Measurements from ENCODE around the genes EFCAB13 and TBKBP1.

- PRO-cap, 6 experiments = no peak in any of the 6 experiments
- RAMPAGE, long total RNA, 2 experiments = no peak in any of the 2 experiments
- RRBS = no CpG with 5 or more reads among the region's 19 CpGs
Observed at GRCh38 chr17:47068419-47069241, 89.6 kb upstream of the RPRML start.

- PRO-cap, 6 experiments = no peak in any of the 6 experiments
- RAMPAGE, long total RNA, 2 experiments = no peak in any of the 2 experiments
- RRBS = 97% methylated on average over 2 of the region's 13 CpGs
Observed at GRCh38 chr17:47158715-47159297, 30.3 kb downstream of the CDC27 start.

DNA sequence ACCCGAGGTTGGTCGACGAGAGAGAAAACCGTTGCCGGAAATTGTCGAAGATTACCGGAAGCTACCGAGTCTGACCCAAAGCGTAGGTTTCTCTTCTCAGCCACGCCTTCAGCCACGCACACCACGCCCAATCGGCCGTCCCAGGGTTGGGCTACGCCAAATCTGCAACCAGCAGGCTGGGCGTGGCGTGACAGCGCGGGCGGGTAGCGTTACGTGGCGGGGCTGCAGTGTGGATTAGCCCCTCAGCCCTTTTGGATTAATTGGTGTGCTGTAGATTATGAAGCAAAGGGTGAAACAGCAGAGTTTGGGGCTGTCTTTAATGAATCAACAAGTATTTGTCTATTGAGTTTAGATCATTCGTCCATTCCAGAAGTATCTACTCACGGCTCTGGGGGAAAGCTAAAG, 297 bp upstream of the CDC27 start:
- PRO-cap, 6 experiments = peak in 6 of 6 experiments; most common plus-strand start position 171 of the sequence (in 2)
- RAMPAGE, long total RNA, 2 experiments = no peak in any of the 2 experiments
- RRBS = no CpG with 5 or more reads among the region's 25 CpGs

DNA sequence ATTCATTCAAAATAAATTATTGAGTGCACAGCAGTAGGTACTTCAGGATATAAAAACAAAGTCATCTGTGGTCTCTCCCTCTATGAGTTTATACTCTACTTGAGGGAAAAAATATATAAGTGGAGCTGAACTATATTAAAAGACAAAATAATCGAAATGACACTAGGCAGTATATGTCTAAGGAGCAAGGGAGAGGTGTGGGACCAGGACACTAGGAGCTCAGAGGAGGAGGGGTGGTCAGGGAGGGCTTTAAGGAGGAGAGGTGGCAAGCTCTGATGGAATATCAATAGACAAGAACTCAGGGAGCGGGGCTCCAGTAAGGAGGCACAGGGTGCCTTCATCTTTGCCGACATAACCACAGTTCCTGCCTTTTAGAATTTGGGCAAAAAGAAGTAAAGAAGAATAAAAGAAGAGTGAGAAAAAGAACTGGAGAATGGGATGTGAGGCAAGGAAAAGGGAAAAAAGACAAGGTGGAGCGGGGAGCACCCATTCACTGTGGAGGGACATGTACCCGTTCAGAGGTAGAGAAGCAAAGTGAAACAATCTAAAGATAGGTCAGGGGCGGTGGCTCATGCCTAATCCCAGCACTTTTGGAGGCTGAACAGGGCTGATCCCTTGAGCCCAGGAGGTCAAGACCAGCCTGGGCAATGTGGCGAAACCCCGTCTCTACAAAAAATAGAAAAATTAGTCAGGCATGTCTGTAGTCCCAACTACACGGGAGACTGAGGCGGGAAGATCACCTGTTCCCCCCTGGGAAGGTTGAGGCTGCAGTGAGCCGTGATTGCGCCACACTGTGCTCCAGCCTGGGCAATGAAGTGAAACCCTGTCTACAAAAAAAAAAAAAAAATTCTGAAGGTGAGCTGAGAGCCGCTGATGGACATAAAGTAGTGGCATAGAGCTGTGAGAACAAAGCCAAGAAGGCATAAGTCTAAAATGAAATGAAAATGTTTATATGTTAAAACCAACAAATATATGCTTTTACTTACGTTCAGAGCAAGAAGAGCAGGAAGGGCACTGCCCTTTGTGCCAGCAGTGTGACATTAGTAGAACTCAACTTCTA, 21.6 kb downstream of the MYL4 start:
- PRO-cap, 6 experiments = no peak in any of the 6 experiments
- RAMPAGE, long total RNA, 2 experiments = no peak in any of the 2 experiments
- RRBS = no CpG with 5 or more reads among the region's 14 CpGs

DNA sequence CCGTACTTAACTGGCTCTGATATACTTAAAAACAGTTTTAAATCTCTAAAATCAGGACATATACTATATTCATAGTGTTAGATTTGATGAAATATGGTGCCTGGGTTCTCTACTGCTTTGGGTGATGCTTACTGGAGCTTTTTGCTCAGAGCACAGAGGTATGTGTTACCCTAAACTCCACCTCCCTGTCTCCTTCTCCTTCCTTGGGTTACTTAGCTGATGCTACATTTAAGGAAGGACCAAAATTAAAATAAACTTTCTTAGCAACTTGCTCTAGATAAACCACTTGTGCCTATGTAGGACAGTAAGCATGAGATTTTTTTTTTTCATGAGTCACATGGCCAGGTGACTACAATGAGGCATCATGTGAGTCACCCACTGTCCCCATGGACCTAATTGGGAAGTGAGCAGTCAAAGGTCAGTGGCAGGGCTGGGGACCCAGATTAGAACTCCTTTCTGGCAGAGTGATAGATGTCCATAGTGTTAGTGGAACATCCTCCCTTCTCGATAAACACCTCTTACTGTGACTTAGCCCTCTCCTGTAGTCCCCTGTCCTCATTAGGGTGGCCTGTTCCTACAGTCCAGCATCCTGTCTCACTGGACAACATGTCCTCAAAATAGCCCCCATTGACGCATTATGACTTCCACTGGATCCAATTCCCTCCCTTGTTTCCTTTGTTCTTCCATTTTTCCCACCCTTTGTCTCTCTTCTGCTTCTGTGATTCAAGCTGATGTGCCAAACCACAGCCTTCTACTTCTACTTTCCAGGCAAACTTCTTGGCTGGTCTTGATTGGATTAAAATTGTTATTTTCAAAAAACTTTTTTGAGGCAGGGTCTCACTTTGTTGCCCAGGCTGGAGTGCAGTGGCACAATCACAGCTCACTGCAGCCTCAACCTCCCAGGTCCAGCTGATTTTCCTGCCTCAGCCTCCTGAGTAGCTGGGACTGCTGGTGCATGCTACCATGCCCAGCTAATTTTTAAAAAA, 12.4 kb downstream of the ITGB3 start:
- PRO-cap, 6 experiments = no peak in any of the 6 experiments
- RAMPAGE, long total RNA, 2 experiments = no peak in any of the 2 experiments
- RRBS = no CpG with 5 or more reads among the region's 3 CpGs

DNA sequence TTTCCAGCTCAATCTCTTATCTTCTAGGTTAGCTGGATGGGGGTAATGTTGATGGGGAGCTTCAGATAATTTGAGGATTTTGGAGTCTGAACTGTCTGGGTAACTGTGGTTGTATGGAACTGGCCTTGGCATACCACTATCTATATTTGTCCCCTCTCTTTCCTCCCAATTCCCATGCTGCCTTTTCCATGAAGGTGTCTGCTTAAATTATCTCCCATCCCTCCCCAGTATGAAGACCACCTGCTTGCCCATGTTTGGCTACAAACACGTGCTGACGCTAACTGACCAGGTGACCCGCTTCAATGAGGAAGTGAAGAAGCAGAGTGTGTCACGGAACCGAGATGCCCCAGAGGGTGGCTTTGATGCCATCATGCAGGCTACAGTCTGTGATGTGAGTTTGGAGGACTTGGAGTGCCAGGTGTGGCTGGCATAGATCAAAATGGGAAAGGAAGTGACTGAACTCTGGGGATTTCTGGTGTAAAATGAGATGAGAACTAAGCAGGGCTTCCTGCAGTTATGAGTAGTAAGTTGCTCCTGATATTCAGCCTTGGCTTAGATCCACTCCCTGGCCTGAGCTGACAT, 32.5 kb downstream of the ITGB3 start:
- PRO-cap, 6 experiments = no peak in any of the 6 experiments
- RAMPAGE, long total RNA, 2 experiments = no peak in any of the 2 experiments
- RRBS = no CpG with 5 or more reads among the region's 5 CpGs

- PRO-cap, 6 experiments = peak in 1 of 6 experiments; most common plus-strand start chr17:47294545 (in 1); most common minus-strand start chr17:47294392 (in 1)
- RAMPAGE, long total RNA, 2 experiments = no peak in any of the 2 experiments
- RRBS = no CpG with 5 or more reads among the region's 5 CpGs
Observed at GRCh38 chr17:47294211-47294722, 29.5 kb upstream of the EFCAB13 start.

- PRO-cap, 6 experiments = peak in 6 of 6 experiments; most common plus-strand start chr17:47323992 (in 6); most common minus-strand start chr17:47323697 (in 6)
- RAMPAGE, long total RNA, 2 experiments = no peak in any of the 2 experiments
- RRBS = 2% methylated on average over 26 of the region's 64 CpGs
Observed at GRCh38 chr17:47323514-47324121, at the start of gene EFCAB13. TSS of gene EFCAB13 (plus strand) at chr17:47323955.

GRCh38 chr17:47423190-47424331, 99.8 kb downstream of the EFCAB13 start:
- PRO-cap, 6 experiments = no peak in any of the 6 experiments
- RAMPAGE, long total RNA, 2 experiments = no peak in any of the 2 experiments
- RRBS = 4% methylated on average over 27 of the region's 118 CpGs

DNA sequence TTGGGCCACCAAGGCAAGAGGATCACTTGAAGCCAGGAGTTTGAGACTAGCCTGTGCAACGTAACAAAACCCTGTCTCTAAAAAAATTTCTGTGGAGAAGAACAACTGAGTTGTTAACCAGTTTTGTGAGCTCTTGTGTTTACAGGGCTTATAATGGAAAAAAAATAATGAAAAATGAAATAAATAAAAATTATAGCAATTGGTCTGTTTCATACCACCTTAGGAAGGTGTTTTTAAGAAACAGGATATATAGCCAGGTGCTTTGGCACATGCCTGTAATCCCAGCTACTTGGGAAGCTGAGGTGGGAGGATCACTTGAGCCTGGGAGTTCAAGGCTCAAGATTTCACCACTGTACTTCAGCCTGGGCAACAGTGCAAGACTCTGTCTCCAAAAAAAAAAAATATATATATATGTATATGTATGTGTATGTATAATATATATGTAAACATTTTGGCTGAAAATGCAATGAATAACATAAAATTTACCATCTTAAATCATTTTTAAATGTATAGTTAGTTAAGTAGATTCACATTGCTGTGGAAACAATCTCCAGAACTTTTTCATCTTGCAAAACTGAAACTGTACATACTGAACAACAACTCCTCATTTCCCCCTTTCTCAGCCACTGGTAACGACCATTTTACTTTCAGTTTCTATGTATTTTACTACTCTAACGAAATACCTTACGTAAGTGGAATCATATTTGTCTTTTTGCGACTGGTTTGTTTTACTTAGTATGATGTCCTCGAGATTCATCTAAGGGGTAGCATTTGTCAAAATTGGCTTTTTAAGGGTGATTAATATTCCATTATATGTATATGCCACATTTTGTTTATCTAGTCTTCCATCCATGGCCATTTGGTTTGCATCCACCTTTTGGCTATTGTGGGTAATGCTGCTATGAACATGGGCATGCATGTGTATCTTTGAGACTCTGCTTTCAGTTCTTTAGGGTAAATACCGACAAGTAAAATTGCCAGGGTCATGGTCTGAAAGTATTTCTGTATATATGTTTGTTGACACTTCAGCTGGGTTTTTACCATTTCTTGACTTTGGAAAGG, 10.1 kb downstream of the KPNB1 start:
- PRO-cap, 6 experiments = no peak in any of the 6 experiments
- RAMPAGE, long total RNA, 2 experiments = no peak in any of the 2 experiments
- RRBS = no CpG with 5 or more reads among the region's 7 CpGs

GRCh38 chr17:47679948-47680235, 14.1 kb upstream of the TBKBP1 start:
- PRO-cap, 6 experiments = no peak in any of the 6 experiments
- RAMPAGE, long total RNA, 2 experiments = no peak in any of the 2 experiments
- RRBS = no CpG with 5 or more reads among the region's 5 CpGs

DNA sequence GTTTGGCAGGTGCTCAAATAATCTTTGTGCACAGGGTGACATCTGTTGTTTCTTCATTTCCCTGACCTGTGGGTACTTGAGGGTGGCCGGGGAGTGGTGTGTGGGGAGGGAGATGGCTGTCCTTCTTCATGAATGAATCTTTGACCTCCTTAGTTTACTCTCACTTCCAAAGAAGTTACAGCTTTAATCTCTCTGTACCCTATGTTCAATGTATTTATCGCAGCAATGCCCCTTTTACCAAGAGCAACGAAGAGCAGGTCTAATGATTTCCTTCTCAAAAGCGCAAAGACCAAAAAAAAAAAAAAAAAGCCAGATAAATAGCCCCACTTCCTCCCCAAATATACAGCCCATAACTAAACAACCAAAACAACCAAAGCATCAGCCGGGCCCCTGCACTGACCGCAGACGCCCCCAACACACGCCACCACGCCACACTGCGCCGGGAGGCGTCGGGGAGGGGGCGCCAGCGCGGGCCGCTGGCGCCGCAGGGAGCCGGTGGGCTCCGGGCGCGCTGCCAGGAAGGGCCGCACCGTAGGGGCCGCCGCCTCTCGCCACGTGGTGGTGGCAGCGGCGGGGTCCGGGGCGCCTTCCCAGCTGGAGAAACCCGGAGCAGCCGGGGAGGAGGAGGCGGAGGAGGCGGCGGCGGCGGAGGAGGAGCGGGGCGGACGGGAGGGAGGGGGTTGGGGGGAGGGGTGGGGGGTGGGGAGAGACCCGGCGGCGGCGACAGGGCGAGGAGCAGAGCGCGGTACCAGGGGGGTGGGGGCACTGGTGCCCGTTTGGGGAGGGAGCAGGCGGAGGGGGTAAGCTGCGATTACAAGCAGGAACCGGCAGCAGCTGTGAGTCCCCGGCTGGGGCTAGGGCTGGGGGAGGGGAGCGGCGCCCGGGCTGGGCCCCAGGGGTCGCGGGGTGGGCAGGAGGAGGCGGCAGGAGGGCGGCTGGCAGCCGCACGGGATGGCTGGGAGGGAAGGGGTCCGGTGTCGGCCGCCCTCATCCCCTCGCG, at the start of gene TBKBP1:
Gene TBKBP1 (plus strand): TSS at position 803 of the 1,000 bp plus-strand sequence.
- PRO-cap, 6 experiments = peak in 6 of 6 experiments; most common plus-strand start position 706 of the sequence (in 6); most common minus-strand start position 644 of the sequence (in 2)
- RAMPAGE, long total RNA, 2 experiments = no peak in any of the 2 experiments
- RRBS = 1% methylated on average over 46 of the region's 69 CpGs

- PRO-cap, 6 experiments = no peak in any of the 6 experiments
- RAMPAGE, long total RNA, 2 experiments = no peak in any of the 2 experiments
- RRBS = no CpG with 5 or more reads among the region's 4 CpGs
Observed at GRCh38 chr17:47707111-47707931, 13.4 kb downstream of the TBKBP1 start.

GRCh38 chr17:47829804-47830018, 1.6 kb downstream of the MRPL10 start:
- PRO-cap, 6 experiments = no peak in any of the 6 experiments
- RAMPAGE, long total RNA, 2 experiments = no peak in any of the 2 experiments
- RRBS = no CpG with 5 or more reads among the region's 3 CpGs

GRCh38 chr17:47841718-47842391, 782 bp upstream of the SCRN2 start:
- PRO-cap, 6 experiments = no peak in any of the 6 experiments
- RAMPAGE, long total RNA, 2 experiments = no peak in any of the 2 experiments
- RRBS = no CpG with 5 or more reads among the region's 9 CpGs

GRCh38 chr17:47855402-47856126, 4.6 kb upstream of the SP6 start:
- PRO-cap, 6 experiments = no peak in any of the 6 experiments
- RAMPAGE, long total RNA, 2 experiments = no peak in any of the 2 experiments
- RRBS = no CpG with 5 or more reads among the region's 7 CpGs

- PRO-cap, 6 experiments = no peak in any of the 6 experiments
- RAMPAGE, long total RNA, 2 experiments = no peak in any of the 2 experiments
- RRBS = no CpG with 5 or more reads among the region's 1 CpG
Observed at GRCh38 chr17:47901930-47902490, 6.0 kb downstream of the SP2 start.

- PRO-cap, 6 experiments = no peak in any of the 6 experiments
- RAMPAGE, long total RNA, 2 experiments = no peak in any of the 2 experiments
- RRBS = no CpG with 5 or more reads among the region's 19 CpGs
Observed at GRCh38 chr17:47945029-47946066, 4.0 kb downstream of the PNPO start.

- PRO-cap, 6 experiments = no peak in any of the 6 experiments
- RAMPAGE, long total RNA, 2 experiments = no peak in any of the 2 experiments
- RRBS = no CpG with 5 or more reads among the region's 17 CpGs
Observed at GRCh38 chr17:47952122-47953128, 5.3 kb downstream of the PRR15L start.

GRCh38 chr17:47965988-47966676, 4.8 kb upstream of the CDK5RAP3 start:
- PRO-cap, 6 experiments = no peak in any of the 6 experiments
- RAMPAGE, long total RNA, 2 experiments = no peak in any of the 2 experiments
- RRBS = no CpG with 5 or more reads among the region's 3 CpGs

All from heart left ventricle (tissue), 7 donors.